ENCODE data around the genes PQBP1, OTUD5 and GAGE10.

DNA sequence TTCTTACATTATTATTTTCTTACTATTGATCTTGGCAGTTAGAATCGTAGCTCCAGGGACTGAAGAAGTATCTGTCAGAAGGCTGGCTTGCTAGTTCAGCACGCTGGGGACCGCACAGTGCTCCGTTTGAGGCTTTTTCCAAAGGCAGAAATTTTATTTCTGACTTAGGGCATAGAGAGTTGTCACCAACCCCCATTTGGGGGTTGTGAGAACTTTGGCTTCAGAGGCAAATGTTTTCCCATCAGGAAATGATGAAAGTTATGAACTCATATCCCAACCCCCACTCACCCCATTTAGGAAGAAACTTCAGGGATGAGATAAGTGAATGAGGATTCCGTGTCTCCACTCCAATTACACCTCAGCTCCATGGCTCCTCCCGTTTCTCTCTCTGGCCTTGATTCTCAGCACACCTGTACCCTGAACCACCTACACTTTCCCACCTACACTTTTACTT, 4.3 kb upstream of the WDR13 start:
- PRO-cap = no peak
- RAMPAGE, long total RNA, 2 experiments = no peak in any of the 2 experiments

GRCh38 chrX:48667467-48667956, 16.1 kb upstream of the WAS start:
- PRO-cap = no peak
- RAMPAGE, long total RNA, 2 experiments = no peak in any of the 2 experiments

GRCh38 chrX:48686692-48686976, 3.0 kb downstream of the WAS start:
- PRO-cap = no peak
- RAMPAGE, long total RNA, 2 experiments = no peak in any of the 2 experiments

DNA sequence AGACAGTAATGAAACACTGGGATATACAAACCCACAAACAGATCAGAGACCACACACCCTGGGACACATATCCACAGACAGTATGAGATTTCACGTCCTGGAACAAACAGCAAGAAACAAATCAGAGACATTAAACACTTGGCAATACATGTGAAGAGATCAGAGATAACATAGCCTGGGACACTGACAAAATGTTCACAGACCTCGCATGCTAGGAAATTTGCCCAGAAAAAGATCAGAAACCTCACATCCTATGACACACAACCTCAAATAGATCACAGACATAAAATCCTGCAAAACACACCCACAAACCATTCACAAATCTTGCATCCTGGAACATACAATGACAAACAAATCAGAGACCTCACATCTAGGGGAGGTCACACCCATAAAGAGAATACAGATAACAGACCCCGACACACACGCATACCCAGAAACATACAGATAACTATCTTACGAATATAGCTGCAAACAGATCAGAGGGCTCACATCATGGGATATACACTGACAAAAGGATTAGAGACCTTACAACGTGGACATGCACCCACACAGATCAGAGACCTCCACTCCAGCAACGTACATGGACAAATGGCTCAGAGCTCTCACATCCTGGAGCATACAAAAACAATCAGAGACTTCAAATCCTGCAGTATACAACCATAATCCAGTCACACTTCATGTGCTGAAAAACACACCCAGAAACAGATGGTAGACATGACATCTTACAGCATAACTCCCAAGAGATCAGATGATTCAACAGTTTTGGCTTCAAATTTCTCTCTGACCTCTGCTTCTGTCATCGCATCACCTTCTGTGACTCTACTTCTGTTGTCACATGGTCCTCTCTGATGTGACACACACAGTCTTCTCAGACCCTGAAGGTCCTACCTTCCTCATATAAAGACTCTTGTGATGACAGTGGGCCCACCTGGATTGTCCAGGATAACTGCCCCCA, 18.3 kb downstream of the SUV39H1 start:
- PRO-cap = no peak
- RAMPAGE, long total RNA, 2 experiments = no peak in any of the 2 experiments

- PRO-cap = no peak
- RAMPAGE, long total RNA, 2 experiments = no peak in any of the 2 experiments
These were observed 599 bp downstream of the GLOD5 start for GRCh38 chrX:48762246-48762445.

GRCh38 chrX:48896851-48897645, 520 bp downstream of the TIMM17B start:
- PRO-cap = unidirectional peak, plus-strand start at chrX:48897298
- RAMPAGE, long total RNA, 2 experiments = no peak in any of the 2 experiments

DNA sequence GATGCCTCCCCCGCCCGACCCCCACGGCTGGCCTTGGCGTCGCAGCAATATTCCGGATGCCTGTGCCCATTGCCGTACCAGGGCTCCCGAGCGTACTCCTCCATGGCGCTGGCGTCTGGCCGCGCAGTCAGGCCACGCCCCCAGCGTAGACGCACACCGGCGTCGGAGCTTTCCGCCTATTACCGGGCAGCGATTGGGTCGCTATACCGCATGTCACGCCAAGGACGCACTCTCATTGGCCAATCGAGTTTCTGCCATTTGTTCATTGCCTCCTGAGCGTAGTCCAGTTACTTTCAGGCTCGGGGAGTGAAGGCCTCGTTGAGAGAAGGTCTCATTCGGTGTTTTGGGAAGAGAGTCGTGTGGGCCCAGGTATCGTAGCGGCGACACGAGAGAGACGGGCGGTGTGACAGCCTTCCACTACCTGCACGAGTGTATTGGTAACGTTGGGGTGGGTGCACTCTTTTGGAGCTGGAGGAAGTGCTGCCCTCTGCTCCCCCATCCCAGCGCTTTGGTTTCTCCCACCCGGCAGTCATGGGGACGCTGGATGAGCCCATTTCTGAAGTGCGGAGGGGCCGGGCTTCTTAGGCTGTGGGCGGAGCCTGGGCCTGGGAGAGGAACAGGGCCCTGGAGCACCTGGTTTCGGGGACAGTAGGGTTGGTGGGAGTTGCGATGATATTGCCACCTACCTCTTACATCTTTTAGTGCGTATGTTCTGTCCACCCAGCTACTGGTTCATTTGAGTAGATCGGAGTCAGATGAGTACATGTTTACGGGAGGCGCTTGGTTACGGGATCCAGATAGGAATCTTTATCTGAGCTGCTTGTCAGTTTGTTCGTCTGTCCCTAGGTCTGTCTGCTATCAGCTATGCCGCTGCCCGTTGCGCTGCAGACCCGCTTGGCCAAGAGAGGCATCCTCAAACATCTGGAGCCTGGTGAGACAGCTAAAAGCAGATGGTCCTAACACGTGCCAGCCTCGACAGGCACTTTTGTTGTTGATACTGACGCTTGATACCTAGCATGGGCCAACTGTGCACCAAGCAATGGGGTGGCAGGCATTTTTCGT, at the start of gene PQBP1:
Gene PQBP1 (plus strand): TSS at position 285 of the 1,062 bp plus-strand sequence.
- PRO-cap = bidirectional peak, plus-strand start at position 286 of the sequence, minus-strand start at position 117 of the sequence; bidirectional peak, plus-strand start at position 645 of the sequence, minus-strand start at position 510 of the sequence
- RAMPAGE, long total RNA, 2 experiments = start-site peak on the plus strand in 2 of 2 experiments, centred at positions 284 to 297 of the sequence, 327 to 1,515 reads per replicate; start-site peak on the minus strand in 2 of 2 experiments, centred at positions 112 to 118 of the sequence, 15 to 322 reads per replicate

- PRO-cap = no peak
- RAMPAGE, long total RNA, 2 experiments = no peak in any of the 2 experiments
These were observed 3.2 kb upstream of the SLC35A2 start for GRCh38 chrX:48914446-48915309.

GRCh38 chrX:48919875-48920356, 1.1 kb upstream of the PIM2 start:
- PRO-cap = no peak
- RAMPAGE, long total RNA, 2 experiments = no peak in any of the 2 experiments

DNA sequence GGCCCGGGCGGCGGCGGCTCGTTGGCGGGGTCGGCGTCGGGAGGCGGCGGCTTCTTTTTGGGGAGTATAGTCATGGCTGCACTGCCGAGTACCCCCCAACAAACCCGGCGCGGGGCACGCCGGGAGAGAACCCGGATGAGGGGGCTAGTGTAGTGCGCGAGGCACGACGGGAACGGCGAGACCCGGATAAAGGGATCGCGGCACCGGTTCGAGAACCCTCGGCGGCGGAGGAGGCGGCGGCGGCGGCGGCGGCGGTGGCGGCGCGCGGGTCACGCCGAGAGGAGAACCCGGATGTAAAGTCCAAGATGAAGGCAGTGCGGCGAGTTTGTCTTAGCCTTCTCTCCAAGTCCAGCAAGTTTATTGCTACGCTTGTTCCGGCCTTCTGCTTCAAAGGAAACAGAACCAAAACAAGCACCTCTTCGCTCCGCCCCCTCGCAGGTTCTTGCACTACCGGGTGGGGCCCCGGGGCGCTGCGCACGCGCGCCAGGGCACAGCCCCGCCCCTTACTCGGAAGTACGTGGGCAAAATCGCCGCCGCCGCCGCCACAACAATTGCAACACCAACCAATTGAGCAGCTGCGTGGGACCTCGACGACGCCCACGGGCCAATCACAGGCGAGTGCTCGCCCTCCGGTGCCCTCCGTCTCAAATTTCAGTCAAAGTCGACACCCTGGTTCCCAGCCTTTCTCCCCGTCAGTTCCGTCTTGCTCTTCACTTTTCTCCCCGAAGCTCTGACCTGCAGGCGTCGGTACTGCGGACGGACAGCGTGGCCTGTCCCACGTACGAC, at the start of gene OTUD5:
Gene OTUD5 (minus strand): TSS at position 111 of the 786 bp plus-strand sequence.
- PRO-cap = bidirectional peak, plus-strand start at position 236 of the sequence, minus-strand start at position 111 of the sequence; bidirectional peak, plus-strand start at position 658 of the sequence, minus-strand start at position 444 of the sequence
- RAMPAGE, long total RNA, 2 experiments = no peak in any of the 2 experiments

GRCh38 chrX:48958283-48958827, 948 bp upstream of the OTUD5 start:
- PRO-cap = bidirectional peak, plus-strand start at chrX:48958671, minus-strand start at chrX:48958334
- RAMPAGE, long total RNA, 2 experiments = start-site peak on the minus strand in 1 of 2 experiments, at chrX:48958322-48958365 at its widest, 22 reads per replicate

GRCh38 chrX:48961453-48962118, 4.2 kb upstream of the OTUD5 start:
- PRO-cap = unidirectional peak, plus-strand start at chrX:48961907
- RAMPAGE, long total RNA, 2 experiments = no peak in any of the 2 experiments

GRCh38 chrX:49028463-49028974, 14.6 kb downstream of the TFE3 start:
- PRO-cap = no peak
- RAMPAGE, long total RNA, 2 experiments = no peak in any of the 2 experiments

DNA sequence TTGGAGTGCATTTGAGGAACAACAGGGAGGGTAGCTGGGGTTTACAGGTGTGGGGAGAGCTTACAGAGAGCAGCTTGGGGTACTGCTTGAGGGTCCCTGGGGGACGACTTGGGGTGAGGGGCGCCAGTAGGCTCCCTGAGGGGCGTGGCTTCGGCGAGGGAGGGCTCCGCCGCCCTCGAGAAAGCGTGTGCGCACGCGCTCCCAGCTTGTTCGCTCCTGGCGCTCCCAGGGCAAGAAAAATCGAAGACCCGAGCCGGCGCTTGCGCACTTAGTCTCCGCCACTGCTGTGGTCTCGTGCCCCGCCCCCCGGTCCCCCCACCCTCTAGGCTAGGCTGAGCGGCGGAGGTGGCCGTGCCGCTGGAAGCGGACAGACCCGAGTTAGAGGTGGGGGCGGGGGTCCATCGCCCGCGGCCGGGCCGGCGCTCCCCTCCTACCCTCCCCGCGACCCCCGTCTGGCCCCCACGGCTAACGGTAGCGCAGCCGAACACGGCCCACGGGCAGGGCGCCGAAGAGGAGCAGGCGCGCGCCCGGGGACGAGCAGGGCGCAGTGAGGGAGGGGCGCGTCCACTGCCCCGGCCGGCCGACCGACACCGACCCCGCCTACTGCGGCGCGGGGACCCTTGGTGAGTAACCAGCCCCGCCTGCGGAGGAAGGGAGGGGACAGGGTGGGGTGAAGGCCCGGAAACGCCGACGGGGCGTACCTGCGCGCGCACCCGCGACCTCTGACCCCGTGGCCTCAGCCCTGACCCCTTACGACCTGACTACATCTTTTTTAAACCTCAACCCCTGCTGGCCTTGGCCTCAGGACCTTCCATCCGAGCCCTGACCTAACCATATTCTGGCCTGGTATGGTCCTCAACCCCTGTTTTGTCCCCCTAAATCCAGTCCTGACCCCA, 5.3 kb upstream of the CCDC120 start:
- PRO-cap = unidirectional peak, minus-strand start at position 602 of the sequence
- RAMPAGE, long total RNA, 2 experiments = no peak in any of the 2 experiments

- PRO-cap = no peak
- RAMPAGE, long total RNA, 2 experiments = no peak in any of the 2 experiments
These were observed 18.4 kb upstream of the GPKOW start for GRCh38 chrX:49141645-49142526.

DNA sequence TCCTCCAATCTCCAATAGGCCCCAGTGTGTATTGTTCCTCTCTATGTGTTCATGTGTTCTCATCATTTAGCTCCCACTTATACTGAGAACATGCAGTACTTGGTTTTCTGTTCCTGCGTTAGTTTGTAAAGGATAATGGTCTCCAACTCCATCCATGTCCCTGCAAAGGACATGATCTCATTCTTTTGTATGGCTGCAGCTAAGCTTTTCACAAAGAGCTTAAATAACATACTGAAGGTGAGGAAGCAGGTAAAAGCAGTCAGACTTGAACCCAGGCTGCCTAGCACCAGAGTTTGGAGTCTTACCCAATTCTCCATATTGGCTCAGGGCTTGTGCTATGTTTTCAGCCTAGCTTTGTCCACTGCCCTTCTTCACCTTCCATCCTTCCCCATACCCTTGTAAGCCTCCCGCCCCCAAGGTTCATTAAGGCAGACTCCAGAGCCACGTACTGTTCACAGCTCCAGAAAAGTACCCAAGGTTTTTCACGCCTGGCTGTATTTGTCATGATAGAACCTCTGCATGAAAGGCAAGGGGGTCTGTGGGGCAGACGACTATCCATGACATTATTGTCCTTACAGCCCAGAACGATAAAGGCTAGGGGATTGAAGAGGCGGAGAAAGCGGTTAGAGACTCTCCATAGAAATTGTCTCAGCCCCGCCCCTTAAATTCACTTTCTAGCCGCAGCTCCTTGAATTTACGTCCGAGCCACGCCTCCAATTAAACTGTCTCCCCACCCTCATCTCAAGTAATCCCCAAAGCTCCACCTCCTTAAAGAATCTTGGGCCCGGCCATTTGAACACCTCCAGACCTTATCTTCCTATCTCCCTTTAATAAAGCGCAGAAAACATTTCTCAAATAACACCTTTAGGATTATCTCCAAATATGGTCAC, 7.6 kb upstream of the MAGIX start:
- PRO-cap = no peak
- RAMPAGE, long total RNA, 2 experiments = no peak in any of the 2 experiments

DNA sequence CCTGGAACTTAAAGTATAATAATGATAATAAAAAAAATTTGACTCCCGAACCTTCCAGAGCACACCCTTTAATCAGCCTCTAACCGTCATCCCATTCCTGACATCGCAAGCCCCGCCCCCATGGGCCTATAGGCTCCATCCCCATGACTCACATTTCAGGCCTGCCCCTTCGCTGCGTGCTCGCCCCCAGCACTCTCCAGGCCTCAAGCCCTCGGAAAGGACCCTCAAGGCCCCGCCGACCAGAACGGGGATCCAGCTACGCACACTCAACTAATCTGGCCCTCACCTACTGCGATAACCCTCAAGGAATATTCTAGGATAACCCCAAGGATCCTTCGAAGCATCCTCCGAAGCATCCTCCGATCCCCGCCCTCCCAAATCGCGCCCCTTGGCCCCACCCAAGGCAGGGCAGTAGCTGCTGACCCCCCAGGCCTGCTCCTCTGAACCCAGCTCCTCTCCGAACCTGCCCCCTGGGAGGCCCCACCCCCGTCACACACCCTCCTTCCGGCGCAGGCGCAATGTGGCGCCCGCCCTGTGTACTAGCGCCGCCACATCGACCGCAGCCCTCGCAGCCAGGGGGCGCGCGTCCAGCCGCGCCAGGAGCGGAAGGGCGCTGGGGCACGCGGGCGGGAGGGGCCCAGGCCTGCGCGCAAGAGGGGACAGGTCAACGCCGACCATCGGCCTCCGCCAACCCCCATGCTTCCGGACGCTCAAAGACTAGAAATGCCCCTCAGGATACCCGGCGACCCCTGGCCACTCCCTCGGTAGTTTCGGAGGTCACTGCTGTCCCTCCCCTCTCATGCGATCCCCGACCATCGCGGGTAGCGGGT, 6.5 kb upstream of the MAGIX start:
- PRO-cap = bidirectional peak, plus-strand start at position 599 of the sequence, minus-strand start at position 465 of the sequence
- RAMPAGE, long total RNA, 2 experiments = start-site peak on the minus strand in 1 of 2 experiments, centred at position 474 of the sequence, 27 reads per replicate

DNA sequence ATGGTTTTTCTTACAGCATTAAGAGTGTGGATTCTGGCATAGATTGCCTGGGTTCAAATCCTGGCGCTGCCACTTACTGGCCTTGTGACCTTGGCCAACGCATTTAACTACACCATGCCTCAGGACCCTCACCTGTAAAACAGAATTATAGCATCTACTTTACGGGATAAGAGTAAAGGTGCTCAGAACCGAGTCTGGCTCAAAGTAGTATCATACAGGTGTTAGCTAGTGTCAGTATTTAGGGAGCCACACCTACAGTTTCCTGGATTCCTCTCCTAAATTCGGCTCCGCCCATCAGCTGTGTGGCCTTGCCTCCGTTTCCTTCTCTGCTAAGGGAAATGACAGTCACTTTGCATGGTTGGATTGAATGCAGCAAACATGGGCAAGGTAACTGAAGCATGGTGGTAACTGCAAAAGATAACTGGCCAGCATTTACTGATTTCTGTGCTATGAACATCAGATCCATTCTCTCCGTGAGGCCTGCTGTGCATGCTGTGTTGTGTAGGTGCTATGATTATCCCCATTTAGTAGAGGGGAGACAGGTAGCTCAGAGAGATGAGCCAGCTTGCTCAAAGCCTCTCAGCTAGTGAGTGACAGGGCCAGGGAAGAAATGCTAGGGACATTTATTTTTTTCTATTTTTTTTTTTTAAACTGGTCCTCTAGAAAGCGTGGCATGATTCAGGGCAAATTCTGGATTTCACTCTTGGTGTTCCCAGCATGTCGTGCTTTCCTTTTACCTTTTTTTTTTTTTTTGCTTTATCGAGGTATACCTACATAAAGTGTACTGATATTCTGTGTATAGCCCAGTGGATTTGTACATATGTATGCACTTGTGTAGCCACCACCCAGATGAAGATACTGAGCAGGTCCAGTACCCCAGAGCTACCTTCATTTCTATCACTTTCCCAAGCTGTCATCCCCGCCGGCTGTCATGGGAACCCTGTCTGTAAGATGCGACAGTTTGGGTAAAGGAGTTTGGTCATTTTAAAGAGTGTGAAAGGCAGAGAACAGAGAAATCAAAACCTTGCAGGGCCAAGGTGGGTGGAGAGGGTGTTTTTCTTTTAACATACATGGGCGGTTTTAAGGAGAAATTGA, 3.0 kb downstream of the PPP1R3F start:
- PRO-cap = no peak
- RAMPAGE, long total RNA, 2 experiments = no peak in any of the 2 experiments

DNA sequence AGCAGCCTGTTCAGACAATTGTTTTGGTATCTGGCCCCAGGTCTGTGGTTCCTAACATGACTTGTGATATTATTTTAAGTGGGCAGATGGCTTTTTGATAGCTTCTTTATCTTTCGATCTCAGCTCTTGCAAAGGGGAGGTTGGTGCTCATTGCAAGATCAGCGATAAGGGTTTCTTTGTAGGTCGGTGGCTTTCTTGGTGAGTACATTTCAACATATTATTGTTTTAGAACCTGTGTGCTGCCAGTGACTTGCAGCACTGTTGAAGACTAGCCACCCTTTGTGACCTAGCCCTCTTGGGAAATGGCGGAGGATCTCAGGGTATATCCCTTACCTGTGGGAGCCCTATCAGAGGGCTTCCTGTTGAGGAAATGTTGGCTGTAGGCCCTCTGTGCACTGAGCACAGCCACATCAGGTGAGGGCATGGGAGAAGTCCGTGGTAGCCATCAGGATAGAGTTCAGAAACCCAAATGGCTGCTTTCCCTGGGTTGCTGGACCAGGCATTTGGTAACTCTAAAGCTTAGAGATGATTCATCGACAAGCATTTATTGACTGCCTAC, 3.9 kb downstream of the PPP1R3F start:
- PRO-cap = no peak
- RAMPAGE, long total RNA, 2 experiments = no peak in any of the 2 experiments

DNA sequence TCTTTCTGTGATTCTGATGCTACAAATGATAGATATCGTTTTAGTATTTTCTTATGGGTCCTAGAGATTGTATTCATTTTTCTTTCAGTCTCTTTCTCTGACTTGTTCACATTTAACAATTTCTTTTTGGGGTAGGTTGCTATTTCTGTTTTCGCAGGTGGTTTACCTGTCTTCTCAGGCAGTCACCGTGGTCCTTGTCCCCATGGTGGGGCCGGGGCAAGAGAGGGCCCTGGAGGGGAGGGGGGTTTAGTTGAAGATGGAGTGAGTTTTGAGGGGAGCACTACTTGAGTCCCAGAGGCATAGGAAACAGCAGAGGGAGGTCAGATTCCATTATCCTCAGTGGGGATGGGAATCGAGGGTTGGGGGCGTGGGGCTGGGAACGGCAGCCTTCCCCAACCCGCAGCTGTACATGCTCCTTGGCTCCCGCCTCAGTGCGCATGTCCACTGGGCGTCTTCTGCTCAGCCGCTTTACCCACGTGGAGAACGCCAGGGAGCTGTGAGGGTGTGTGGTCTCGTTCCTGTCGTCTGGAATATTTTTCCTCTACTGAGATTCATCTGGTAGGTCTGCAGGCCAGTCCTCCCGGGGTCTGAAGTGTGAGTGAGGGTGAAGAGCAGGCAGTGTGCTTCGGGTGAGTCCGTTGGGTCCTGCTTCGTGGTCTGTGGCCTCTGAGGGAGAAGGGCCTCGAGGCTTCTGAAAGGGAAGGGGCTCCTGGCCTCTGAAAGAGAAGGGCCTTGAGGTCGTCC, at the start of gene GAGE10:
Gene GAGE10 (plus strand): TSS at position 451 of the 744 bp plus-strand sequence.
- PRO-cap = no peak
- RAMPAGE, long total RNA, 2 experiments = no peak in any of the 2 experiments